Testis (tissue), 5 donors: Measurements from ENCODE around the genes PEPD and LSM14A.

GRCh38 chr19:33303822-33304336 lies 1.5 kb upstream of the CEBPA start:
- PRO-cap, 3 experiments, result no peak in any of the 3 experiments
- RAMPAGE, long total RNA, 2 experiments, result no peak in any of the 2 experiments
- RRBS, result 3% methylated on average over 7 of the region's 33 CpGs

DNA sequence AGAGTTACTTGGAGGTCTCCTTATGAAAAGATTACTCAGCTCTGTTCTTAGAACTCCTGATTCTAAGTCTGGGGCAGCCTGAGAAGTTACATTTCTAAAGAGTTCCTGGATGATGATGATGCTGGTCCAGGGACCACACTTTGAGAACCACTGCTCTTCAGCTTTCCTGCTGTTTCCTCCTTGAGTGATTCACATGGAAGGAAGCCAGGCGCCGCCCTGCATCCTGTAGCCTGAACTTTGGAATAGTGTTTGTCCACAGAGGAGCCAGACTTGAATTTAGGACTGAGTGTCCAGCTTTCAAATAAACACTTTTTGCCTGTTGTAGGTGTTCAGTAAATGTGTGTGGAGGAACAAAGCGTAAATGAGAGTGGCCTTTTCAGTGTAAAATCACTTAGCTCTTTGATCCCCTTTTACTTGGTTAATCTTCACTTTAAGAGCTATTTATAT lies 3.0 kb downstream of the CEBPG start:
- PRO-cap, 3 experiments, result no peak in any of the 3 experiments
- RAMPAGE, long total RNA, 2 experiments, result no peak in any of the 2 experiments
- RRBS, result no CpG with 5 or more reads among the region's 3 CpGs

DNA sequence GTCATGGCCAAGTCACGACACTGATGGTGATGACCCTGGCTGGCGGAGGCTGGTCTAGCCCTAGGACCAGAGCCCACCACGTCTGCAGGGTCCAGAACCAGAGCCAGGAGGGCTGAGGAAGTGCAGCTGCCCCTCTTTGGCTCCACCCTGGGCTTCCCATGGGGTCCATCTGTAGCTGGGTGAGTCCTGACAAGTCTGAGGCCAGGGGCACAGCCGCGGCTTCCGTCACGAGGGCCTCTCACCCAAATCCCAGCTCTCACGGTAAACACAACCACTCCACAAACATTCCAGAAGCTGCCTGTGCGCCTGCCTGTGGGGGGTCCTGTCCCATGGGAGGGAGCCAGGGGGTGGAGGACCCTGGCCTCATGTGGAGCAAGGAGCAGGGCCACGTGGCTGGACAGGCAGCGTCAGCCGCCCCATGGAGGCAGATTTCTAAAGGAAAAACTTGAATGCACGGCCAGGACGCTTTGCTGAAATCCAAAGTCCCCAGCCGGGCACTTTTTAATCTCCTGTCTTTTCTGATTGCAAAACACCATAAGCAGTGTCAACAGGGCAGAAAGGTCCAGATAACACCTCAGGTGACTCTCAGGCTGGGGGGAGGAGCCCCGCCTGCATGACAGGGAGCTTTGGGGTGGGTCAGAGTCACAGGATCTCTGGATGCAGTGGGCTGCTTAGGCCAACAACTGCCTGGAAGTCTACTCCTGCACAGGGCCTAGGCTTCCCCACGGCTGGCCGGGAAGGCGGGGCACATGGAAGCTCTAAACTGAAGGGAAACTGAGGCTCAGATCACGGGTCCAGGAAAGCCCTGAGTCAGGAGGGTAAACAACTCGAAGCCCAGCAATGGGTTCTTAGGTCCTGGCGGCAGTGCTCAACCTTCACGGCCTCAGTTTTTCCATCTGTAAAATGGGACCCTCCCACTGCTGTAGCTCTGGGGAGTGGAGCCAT lies 30.0 kb downstream of the CEBPG start:
- PRO-cap, 3 experiments, result no peak in any of the 3 experiments
- RAMPAGE, long total RNA, 2 experiments, result no peak in any of the 2 experiments
- RRBS, result no CpG with 5 or more reads among the region's 23 CpGs

DNA sequence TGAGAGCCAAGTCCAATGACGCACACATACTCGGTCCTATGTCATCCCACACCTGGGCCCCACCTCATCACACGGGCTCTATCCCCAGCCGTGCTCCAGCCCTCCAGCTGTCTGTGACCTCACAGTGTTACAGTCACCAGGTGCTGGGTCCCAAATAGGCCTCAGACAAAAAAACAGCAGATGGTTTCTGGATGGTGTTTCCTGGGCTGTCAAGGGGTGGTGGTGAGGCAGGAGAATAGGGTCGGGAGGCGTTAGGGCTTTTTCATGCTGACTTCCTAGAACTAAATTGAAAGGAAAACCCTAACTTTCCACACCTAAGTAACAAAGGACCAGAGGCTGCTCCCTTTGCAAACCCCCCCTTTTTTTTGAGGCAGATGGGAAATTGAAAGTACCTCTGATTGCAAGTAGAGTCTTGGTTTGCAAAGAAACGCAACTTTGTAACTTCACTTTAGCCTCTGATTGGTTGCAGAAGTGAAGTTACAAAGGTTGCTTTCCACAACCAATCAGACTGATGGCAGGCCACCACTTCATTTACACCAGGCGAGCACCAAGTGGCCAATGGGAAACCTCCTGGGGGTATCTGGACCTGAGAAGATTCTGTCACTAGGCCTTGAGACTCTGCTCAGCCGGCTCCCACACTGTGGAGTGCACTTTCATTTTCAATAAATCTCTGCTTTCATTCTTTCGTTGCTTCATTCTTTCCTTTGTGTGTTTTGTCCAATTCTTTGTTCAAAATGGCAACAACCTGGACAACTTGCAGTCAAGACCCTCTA lies 19.2 kb downstream of the PEPD start:
- PRO-cap, 3 experiments, result peak in 3 of 3 experiments; most common plus-strand start position 613 of the sequence (in 3); most common minus-strand start position 367 of the sequence (in 3)
- RAMPAGE, long total RNA, 2 experiments, result no peak in any of the 2 experiments
- RRBS, result no CpG with 5 or more reads among the region's 10 CpGs

- PRO-cap, 3 experiments, result no peak in any of the 3 experiments
- RAMPAGE, long total RNA, 2 experiments, result no peak in any of the 2 experiments
- RRBS, result no CpG with 5 or more reads among the region's 22 CpGs
Observed at GRCh38 chr19:33509587-33510359, 11.8 kb downstream of the PEPD start.

DNA sequence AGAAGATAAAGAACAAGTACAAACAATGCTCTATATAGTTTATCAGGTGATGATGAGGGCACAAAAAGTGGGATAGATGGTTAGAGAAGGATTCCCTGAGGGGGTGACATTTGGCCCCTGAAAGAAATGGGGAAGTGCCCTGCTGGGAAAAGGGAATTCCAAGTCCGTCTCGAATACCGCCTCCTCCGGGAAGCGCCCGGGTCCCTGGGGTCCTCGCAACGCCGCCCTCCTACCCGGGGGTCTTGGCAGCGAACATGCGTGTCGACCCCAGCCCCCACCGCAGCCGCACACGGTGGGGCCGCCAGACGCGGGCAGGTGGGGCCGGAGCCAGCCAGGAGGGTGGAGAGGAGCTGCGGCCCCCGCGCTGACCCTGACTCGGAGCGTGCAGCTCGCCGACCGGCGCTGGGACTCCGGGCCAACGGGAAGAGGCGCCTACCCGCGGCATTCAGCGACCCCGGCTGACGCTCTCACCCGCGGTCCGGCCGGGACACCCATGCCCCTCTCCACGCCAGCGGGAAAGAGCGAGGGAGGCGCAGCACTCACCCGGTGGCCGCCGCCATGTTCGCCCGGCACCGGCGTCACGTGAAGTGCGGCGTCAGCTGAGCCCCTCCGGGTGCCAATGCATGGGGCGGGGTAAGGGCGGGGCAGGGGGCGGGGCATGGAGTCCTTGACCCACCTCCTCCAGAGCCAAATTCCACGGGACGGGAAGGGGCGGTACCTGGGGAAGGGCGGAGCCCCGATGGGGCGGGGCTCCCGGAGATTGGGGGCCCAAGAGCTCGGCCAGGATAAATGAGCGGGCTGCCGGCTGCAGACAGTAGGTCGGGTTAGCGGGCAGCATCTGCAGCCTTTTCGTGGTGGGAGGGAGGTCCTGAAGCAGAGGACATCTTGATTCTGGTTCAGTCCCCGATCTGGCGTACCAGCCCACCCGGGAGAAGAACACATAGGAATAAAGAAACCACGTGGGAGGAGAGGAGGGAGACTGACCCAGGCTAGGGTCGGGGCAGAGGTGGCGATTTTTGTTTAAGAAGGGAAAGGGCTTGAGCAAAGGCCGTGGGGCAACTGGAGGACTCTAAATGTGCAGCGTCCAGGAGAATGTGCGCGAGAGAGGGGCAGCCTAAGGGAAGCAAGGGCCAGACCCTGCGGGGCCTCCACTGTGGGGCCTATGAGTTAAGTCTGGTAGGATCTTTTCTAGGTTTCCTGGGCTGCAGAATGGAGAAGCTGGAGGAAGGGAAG lies at the start of gene PEPD:
TSS of gene PEPD (minus strand) at position 591 of the 1,233 bp plus-strand sequence.
- PRO-cap, 3 experiments, result peak in 3 of 3 experiments; most common plus-strand start position 814 of the sequence (in 2); most common minus-strand start position 560 of the sequence (in 1)
- RAMPAGE, long total RNA, 2 experiments, result start-site peak on the plus strand in 1 of 2 experiments, centred at position 742 of the sequence, 9 reads per replicate; start-site peak on the minus strand in 2 of 2 experiments, centred at positions 574 to 575 of the sequence, 309 to 310 reads per replicate
- RRBS, result 2% methylated on average over 37 of the region's 83 CpGs

- PRO-cap, 3 experiments, result peak in 3 of 3 experiments; most common plus-strand start chr19:34134600 (in 3); most common minus-strand start chr19:34134419 (in 3)
- RAMPAGE, long total RNA, 2 experiments, result start-site peak on the plus strand in 2 of 2 experiments, at chr19:34134525-34134596 at its widest, 21 to 24 reads per replicate
- RRBS, result no CpG with 5 or more reads among the region's 62 CpGs
Observed at GRCh38 chr19:34134224-34135120, 37.8 kb upstream of the LSM14A start.

DNA sequence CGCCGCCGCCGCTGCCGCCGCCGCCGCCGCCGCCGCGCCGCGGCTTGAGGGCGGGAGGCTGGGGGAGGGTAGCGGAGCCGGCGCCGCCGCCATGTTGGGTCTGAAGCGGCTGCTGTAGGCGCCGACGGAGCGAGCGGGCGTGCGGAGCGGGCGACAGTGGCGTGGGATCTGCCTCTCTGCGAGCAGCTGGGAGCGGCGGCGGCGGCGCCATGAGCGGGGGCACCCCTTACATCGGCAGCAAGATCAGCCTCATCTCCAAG lies at the start of gene LSM14A:
TSS of gene LSM14A (plus strand) at position 71 of the 260 bp plus-strand sequence.
- PRO-cap, 3 experiments, result peak in 3 of 3 experiments; most common plus-strand start position 47 of the sequence (in 1)
- RAMPAGE, long total RNA, 2 experiments, result start-site peak on the plus strand in 2 of 2 experiments, centred at positions 88 to 104 of the sequence, 3,627 to 4,732 reads per replicate
- RRBS, result no CpG with 5 or more reads among the region's 39 CpGs

DNA sequence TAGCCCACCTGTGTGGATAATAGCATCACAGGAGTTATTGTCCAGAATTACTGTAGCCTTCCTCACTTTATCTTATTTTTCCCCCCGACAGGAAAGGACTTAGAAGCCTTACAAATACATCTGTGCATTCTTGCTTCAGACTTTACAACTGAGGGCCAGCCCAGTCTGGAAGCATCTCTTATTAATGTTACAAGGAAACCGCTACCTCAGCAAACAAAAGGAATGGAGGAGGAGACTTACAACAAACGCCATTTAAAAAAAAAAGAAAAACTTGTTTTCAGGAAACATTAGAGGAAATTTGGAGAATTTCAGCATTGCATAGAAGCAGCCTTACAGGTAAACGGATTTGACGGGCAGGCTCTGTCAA lies 45.2 kb downstream of the GARRE1 start:
- PRO-cap, 3 experiments, result peak in 1 of 3 experiments; most common minus-strand start position 150 of the sequence (in 1)
- RAMPAGE, long total RNA, 2 experiments, result no peak in any of the 2 experiments
- RRBS, result no CpG with 5 or more reads among the region's 5 CpGs

GRCh38 chr19:34300410-34300696 lies 46.0 kb downstream of the GARRE1 start:
- PRO-cap, 3 experiments, result no peak in any of the 3 experiments
- RAMPAGE, long total RNA, 2 experiments, result no peak in any of the 2 experiments
- RRBS, result no CpG with 5 or more reads among the region's 11 CpGs

DNA sequence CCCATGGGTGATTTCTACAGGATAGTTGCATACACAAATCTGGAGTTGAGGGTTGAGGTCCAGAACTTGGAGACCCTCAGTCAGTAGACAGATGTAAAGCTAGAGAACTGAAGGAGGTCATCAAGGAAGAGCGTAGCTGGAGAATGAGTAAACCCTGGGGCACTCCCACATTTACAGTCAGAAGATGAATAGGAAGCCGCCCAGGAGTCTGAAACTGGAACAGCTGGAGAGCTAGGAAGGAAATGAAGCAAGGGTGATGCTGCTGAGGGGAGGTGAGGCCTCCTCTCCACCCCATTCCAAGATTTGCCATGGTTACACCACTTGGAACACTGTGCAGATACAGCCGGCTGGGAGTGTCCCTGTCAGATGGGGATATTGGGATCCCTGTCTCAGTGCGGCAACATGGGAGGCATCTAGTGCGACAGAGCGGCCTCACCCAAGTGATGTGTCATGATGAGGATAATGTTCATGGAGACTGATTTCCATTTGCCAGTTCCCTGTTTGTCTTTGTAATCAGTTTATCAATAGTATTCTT lies 51.8 kb upstream of the GPI start:
- PRO-cap, 3 experiments, result no peak in any of the 3 experiments
- RAMPAGE, long total RNA, 2 experiments, result no peak in any of the 2 experiments
- RRBS, result no CpG with 5 or more reads among the region's 6 CpGs

- PRO-cap, 3 experiments, result no peak in any of the 3 experiments
- RAMPAGE, long total RNA, 2 experiments, result no peak in any of the 2 experiments
- RRBS, result no CpG with 5 or more reads among the region's 4 CpGs
Observed at GRCh38 chr19:34370941-34371505, 6.0 kb downstream of the GPI start.

- PRO-cap, 3 experiments, result no peak in any of the 3 experiments
- RAMPAGE, long total RNA, 2 experiments, result no peak in any of the 2 experiments
- RRBS, result no CpG with 5 or more reads among the region's 4 CpGs
Observed at GRCh38 chr19:34431298-34431664, 3.1 kb downstream of the UBA2 start.

- PRO-cap, 3 experiments, result no peak in any of the 3 experiments
- RAMPAGE, long total RNA, 2 experiments, result start-site peak on the plus strand in 2 of 2 experiments, at chr19:34466906-34466997 at its widest, 376 to 401 reads per replicate
- RRBS, result no CpG with 5 or more reads among the region's 2 CpGs
Observed at GRCh38 chr19:34466648-34467203, 14.8 kb upstream of the WTIP start.

DNA sequence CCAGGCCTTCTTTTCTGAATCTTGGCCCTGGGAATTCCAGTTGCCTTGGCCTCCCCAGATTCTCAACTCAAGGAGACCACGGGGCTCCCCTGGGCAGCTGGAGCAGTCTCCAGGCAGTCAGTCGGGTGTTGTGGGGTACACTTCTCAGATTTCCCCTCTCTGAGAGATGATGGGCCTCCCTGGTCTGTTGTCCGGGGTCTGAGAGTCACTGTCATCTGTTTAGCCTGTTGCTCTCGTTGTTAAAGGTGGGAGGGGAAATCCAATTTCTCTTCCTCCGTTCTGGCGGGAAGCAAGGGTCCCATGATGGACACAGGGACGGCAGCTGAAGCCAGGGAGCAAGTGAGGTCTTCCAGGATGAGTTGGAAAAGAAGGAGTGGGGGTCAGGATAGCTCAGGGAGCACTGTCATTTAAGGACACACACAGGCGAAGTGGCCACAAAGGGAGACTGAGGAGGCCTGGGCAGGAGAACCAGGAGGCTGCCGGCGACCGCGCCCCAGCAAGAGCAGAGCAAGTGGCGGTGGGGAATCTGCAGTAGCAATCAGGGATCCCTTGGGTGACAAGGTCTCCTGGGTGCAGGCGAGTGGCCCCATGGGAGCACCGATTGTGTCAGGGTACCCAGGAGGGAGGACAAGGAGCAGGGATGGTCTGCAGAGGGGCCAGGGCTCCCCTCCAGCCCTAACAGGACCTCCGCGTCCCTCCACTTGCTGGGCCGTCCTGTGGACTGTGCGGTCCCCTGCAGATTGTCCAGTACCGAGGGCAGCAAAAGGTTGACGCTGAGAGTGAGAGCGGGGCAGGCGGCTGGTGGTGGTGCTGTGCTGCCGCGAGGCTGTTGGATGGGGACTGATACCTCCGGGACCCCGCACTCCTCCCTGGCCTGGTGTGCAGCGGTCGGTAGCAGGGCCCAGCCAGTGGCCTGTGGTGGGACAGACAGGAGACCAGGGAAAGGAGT lies 15.9 kb downstream of the WTIP start:
- PRO-cap, 3 experiments, result no peak in any of the 3 experiments
- RAMPAGE, long total RNA, 2 experiments, result no peak in any of the 2 experiments
- RRBS, result no CpG with 5 or more reads among the region's 29 CpGs

- PRO-cap, 3 experiments, result no peak in any of the 3 experiments
- RAMPAGE, long total RNA, 2 experiments, result no peak in any of the 2 experiments
- RRBS, result no CpG with 5 or more reads among the region's 17 CpGs
Observed at GRCh38 chr19:34676576-34677150, 296 bp downstream of the SCGB2B2 start.

- PRO-cap, 3 experiments, result peak in 1 of 3 experiments; most common plus-strand start chr19:34995160 (in 1); most common minus-strand start chr19:34995026 (in 1)
- RAMPAGE, long total RNA, 2 experiments, result no peak in any of the 2 experiments
- RRBS, result no CpG with 5 or more reads among the region's 11 CpGs
Observed at GRCh38 chr19:34994890-34995490, 5.1 kb upstream of the GRAMD1A start.

- PRO-cap, 3 experiments, result no peak in any of the 3 experiments
- RAMPAGE, long total RNA, 2 experiments, result no peak in any of the 2 experiments
- RRBS, result 93% methylated on average over 2 of the region's 27 CpGs
Observed at GRCh38 chr19:35033452-35034168, 3.3 kb downstream of the SCN1B start.

GRCh38 chr19:35060305-35061072 lies 19.0 kb downstream of the HPN start:
- PRO-cap, 3 experiments, result no peak in any of the 3 experiments
- RAMPAGE, long total RNA, 2 experiments, result no peak in any of the 2 experiments
- RRBS, result 75% methylated on average over 4 of the region's 29 CpGs

DNA sequence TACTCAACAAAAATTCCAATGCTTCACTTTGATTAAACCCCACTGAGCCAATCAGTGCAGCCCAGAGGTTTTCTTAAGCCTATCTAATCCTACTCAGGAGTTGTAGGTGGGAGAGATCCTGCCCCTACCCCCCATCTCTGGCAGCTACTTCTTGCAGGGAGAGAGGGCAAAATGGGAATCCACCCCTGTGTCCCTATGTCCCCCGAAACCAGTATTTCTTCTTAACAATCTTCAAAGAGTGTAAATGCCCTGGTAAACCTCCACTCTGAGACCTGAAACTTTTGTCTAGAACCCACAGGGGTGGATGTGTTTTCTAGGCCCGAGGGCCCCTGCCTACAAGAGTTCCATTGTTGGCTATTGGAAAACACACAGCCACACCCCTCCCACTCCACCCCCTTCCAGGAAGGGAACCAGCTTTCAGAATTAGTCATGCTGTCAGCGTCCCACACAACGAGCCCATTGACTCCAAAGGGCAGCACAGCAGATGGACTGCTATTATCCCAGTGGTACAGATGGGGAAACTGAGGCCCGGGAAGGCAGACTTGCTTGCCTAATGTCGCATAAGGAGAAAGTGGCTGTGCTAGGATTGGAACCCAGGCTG lies 8.3 kb upstream of the FXYD3 start:
- PRO-cap, 3 experiments, result no peak in any of the 3 experiments
- RAMPAGE, long total RNA, 2 experiments, result no peak in any of the 2 experiments
- RRBS, result no CpG with 5 or more reads among the region's 6 CpGs